Frontal cortex (tissue), 2 donors: ENCODE measurements around a stretch of chrX.

GRCh38 chrX:103685404-103686297, 848 bp downstream of the MORF4L2 start:
- RAMPAGE, long total RNA, result no peak

GRCh38 chrX:103730614-103731407, 20.1 kb downstream of the TMEM31 start:
- RAMPAGE, long total RNA, result no peak

- RAMPAGE, long total RNA, result no peak
Observed at GRCh38 chrX:103780722-103781628, 4.3 kb downstream of the PLP1 start.

DNA sequence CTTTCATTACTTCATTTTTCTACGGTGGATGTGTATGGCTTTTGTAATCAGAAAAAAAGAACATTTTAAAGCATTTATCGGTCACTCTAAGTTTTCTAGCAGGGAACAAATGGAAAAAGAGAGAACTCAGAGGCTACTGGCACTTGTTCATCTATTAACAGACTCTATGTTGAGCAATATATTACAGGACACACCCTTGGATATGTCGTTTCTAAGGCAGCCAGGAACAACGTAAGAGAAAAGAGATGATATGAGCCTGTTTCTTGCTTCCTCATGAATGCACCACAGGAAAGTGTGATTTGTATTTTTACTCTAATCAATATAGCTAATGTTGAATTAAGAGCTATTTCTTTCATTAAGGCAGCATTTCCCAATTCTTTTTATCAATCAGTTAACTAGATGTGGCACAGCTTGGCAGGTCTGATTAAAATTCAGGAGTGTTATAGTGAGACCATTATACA, 13.2 kb downstream of the RAB9B start:
- RAMPAGE, long total RNA, result no peak

- RAMPAGE, long total RNA, result no peak
Observed at GRCh38 chrX:104113139-104113848, 971 bp downstream of the ZCCHC18 start.

DNA sequence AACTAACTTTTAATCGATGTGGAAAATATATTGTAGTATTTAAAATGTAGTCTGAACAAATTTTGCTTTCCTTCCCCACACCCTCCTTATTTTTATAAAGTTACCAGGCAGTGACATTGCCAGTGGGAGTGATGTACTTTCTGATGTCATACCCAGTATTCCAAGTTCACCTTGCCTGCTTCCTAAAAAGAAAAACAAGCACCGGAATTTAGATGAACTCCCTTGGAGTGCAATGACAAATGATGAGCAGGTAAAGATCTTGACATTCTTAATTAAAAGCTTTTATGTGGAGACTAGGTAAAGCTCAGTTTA, 19.7 kb downstream of the FAM199X start:
- RAMPAGE, long total RNA, result no peak

DNA sequence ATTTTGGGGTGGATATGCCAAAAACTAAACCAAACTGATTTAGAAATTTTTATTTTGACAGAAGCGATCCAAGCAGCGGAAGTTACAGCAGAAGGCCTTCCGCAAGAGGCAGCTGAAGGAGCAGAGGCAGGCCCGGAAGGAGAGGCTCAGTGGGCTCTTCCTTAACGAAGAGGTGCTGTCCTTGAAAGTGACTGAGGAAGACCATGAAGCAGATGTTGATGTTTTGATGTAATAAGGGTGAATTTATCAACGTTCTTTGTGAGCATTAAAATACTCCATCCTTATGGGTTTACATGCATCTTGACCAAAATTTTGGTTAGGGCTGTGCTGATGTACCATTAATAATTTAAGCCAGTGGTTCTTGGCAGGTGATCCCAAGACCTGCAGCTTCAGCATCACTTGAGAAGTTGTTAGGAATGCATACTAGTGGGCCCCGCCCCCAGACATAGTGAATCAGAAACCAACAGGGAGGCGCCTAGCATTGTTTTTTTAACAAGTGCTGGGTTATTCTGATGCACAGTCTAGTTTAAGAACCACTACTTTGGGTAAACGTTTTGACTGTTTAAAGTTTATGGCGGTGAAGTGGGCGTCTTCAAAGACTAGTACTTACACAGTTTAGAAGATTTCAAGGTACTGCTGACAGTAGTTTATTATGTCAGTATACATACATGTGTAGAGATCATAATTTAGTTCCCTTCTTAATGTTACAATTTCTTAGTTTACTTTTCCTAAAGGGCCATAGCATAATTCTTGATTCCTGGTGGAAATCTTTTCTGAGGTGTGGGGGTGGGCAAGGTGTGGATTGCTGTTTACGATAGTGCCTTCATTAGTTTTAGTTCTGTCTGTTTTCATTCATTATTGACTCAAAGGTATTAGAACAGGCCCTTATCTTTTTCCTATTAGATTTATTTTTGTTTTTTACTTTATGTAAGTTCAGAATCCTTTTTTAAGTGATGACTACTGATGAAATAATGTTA, 23.6 kb downstream of the FAM199X start:
- RAMPAGE, long total RNA, result no peak

- RAMPAGE, long total RNA, result no peak
Observed at GRCh38 chrX:104194045-104194640, 27.9 kb downstream of the FAM199X start.

- RAMPAGE, long total RNA, result no peak
Observed at GRCh38 chrX:106998968-106999925, 765 bp downstream of the MORC4 start.

DNA sequence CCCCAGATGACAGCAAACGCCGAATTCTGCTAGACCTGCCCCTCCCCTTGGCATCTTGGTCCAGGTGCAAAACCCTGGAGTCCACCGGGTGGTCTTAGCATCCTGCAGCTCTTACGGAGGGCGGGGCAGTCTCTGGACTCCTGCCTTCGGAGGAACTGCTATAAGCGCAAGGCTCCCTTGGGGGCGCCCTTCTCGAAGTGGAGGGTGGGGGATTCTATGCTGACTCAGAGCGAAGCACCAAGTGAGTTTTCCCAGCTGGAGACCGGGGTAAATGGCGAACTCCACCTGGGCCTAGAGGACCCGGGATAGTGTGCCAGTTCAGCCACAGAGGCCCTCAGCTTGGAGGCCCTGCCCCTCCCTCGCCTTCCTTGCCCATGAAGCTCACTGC, 1.7 kb downstream of the FRMPD3 start:
- RAMPAGE, long total RNA, result no peak

DNA sequence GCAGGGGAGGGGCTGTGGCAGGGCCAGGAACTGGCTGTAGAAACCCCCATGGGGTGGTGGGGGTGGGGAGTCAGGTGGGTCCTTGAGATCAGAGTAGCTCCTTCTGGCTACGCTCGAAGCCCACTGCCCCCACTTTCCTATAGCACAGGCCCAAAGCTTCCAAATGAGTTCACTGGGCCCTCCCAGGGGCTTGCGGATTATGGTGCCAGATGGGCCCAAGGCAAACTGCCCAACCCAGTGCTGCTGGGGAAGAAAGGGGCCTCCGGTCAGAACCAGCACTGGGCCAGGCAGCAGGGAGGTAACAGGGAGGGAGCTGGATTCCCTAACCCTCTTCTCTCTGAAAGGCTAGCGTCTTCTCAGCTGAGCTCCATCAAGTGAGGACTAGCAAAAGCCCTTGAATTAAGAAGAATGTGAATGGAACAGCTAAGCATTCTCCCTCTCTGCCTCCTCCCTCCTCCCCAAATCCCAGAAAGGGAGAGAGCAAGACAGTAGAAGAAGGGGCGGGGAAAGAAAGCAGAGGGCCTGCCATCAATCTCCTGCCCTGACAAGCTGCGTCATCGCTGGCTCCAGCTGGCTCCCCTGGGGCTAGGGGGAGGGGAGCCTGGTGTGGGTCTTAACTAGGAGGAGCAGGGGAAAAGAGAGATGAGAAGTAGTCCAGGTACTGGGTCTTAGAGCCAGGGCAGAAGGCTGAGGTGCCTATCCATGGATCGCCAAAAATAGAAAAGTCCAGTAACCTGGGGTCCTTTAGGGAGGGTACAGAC, 34.7 kb downstream of the FRMPD3 start:
- RAMPAGE, long total RNA, result no peak

DNA sequence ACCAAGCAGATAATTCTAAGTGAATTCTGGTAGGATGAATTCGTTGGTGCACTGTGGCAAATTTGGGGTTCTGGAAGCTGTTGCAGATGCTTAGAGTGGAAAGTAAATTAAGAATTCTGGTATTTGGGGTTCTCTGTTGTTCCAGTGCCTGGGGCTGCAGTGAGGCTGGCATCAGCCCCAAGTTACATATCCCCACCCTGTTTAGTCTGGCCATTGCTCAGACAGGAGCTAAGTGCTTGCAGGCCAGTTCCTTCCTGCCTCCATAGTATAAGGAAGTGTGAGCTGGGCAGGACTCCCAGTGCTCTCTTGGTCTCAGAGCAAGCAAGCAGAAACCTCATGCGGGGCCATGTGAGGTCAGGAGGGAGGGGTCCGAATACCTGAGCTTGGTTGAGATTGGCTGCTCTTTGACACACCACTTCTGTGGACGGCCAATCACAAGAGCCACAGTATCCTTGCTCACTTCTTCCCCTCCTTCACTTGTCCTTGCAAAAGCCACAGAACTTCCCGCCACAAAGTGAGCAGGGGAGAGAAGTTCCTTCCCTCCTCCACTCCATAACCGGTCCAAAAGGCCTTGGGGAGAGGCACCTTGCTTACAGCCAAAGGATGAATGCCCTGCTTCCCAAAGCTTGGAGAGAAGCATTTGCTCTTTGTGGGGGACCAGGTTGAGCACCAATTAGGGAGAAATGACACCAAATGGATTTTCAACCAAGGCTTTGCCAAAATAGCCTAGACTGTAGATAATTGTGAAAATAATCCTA, 56.6 kb downstream of the PRPS1 start:
- RAMPAGE, long total RNA, result no peak

- RAMPAGE, long total RNA, result no peak
Observed at GRCh38 chrX:107712158-107712508, 63.5 kb downstream of the TSC22D3 start.

DNA sequence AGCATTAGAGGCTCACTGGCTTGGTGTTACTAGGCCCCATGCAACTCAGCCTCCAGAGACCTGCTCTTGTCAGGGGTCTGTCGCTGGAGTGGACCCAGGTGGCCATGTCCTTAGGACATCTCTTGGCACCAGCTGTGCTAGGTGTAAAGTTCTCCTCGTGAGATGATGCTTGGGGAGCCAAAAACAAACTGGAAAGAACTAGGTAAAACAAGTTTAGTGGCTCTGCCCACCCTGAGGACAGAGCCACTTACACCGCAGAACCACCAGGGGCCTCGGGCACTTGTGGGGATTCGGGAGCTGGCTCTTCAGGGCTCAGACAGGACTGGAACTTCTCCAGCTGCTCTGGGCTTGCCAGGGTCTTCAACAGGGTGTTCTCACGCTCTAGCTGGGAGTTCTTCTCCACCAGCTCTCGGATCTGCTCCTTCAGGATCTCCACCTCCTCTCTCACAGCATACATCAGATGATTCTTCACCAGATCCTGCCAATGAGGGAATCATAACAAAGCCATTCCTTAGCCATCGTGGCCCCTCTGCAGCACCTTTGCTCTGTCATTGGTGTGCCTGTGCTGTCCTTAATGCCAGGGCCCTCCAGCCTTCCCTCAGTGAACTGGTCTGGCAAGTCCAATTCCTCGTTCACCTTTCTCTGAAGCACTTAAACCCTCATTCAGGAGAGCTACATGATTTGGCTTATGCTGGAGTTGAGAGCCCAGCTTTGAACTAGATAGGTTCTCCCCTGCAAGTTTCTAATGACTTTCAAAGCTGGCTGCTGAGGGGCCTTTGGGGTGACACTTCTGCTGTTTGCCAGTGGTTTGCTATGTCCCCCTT, 61.1 kb downstream of the TSC22D3 start:
- RAMPAGE, long total RNA, result no peak

DNA sequence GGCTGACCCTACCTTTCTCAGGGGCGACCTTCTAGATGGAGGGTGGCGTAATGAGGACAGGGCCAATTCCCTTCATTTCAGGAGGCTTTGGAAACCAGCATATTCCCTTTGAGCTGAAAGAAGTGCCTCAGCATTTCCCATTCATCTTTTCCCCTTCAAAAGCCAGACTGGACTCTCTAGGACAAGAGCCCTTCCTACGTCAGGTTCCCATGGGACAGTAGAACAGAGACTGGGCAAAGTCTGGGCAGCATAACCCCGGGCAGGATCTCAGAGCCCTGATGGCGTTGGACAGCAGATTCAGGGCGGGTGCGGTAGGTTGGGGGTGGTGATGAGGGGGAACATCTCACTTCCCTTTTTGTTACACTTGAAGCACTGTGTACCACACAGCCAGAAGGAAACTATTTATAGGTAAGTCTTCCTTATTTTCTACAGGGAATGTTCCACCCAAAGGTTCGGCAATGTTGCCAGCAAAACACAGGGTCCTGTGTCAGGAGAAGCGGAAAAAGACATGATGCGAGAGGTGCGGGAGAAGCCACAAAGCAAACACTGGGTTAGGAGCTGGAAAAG, 54.3 kb downstream of the TSC22D3 start:
- RAMPAGE, long total RNA, result no peak

DNA sequence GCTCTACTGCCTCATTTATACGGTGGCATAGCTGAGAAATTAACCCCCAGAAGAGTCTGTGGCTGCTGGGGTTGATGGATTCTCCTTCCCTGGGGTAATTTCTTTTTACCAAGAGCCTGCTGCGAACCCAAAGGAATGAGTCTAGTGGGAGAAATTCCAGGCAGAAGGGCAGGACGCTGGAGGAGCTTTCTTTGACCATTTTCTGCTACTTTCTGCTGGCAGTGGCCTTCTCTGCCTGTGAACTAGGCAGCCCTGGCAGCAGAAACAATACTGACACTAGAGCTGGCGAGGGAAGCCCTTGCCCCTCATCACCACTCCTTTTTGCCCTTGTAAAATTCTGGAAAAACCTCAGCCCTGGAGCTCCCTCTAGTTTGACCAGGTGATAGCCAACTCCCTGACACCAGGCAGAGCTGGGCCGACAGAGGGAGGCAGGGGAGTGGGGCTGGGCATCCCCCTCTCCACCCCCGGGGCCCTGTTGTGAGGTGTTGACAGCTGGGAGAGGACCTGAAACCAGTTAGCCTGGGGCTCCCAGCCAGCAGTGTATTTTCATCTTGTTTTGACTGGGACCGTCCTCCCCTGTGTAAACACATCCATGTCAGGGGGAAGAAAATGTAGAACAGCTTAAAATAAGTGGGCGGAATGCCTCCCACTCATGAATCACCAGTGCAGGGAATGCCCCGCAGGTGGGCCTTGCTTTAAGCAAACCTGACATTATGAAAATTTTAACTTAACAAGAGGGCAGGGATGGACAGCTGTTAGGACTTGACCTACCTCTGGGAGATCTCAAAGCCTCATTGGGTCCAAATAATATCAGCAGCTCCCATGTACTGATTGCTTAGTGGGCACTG, 46.1 kb downstream of the TSC22D3 start:
- RAMPAGE, long total RNA, result no peak

- RAMPAGE, long total RNA, result no peak
Observed at GRCh38 chrX:107741247-107742315, 34.0 kb downstream of the TSC22D3 start.

DNA sequence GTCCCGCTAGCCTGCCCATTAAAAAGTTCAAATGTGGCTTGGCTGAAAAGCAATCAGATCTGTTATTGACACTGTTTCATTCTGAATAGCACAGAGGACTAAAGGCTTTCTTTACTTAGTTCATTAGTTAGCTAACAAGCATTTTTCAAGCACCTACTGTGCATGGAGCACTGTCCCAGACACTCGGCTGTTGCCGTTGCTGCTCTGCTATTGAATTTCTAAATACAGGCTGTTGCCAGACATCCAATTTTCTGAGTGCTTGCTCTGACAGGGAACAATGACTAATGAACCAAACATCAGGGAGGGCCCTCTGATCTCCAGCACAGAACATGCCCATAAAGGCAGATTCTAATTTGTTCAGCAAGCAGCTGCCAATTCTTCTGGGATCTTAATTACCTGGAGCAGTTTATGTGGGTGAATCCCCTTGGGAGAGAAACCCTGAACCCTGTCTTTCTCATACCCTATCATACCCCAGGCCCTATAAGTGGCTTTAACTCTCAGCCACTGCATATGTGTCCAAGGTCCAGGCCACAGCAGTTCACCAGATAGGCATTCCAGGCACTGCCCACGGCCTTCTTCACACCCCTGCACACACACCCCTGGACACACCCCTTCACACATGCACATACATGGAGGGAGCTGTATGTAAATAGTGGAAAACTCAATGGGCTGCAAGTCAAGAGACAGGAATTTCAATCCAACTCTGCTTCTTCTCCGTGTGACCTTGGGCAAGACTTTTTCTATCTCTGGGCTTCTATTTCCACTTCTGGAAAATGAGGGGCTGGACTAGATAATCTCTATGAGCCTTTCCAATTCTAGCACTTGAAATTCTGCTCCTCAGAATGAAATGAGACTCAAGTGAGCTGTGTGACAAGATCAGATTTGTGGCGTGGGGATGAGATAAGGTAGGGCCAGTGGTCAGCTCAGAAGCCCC, 27.8 kb downstream of the TSC22D3 start:
- RAMPAGE, long total RNA, result no peak

- RAMPAGE, long total RNA, result no peak
Observed at GRCh38 chrX:107759414-107760328, 15.9 kb downstream of the TSC22D3 start.

- RAMPAGE, long total RNA, result no peak
Observed at GRCh38 chrX:107927359-107928084, 54.6 kb downstream of the TEX13B start.